Bronchus fibroblast of lung (primary cell): ENCODE results near the gene CFAP300.

DNA sequence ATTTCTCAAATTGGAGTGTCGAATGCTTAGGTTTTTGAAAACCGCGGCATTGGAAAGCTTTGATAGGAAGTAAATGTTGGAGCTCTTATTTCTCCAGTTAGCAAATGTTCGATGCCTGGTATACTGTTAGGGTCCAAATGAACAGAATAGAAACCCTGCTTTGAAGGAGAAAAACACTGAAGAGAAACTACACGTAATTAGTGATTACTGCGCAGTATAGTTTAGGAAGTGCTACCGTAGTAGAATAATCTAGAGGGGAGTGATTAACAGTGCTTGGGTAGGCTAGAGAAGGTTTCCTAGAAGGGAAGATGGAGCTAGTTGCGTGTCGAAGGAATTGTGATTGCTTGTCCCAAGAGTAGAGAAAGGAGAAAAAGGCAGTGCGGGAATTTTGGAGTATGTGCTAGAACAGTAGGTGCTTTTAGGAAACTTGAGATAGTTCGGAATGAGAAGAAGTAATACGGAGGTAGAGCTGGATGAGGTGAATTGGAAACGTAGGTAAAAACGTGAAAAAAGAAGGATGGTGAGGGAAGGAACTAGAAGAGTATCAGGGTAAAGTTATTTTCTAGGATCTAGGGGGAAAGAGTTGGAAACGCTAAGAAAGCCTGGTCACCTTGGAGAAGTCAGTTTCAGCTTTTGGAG, 1.2 kb downstream of the CEP57 start:
- RAMPAGE, long total RNA: no peak

DNA sequence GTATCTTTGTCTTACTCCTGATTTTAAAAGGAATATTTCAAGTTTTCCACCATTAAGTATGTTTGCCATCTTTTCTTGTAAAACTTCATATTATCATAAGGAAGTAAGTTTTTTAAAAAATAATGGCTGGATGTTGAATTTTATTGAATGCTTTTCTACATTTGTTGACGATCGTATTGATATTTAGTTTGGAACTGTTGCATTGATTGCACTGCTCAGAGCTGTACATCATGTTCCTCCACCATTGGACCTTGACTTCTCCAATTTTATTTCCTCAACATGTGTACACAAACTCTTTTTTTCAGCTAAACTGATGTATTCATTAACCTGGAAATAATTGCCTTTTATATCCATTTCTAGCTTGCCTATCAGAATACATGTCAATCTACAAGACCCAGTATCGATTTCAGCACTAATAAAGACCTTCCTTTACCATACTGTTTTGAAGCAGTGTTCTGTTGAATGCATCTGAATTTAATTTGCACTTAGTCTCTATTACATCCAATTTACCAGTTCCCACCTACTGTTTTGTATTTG, 5.3 kb downstream of the CEP57 start:
- RAMPAGE, long total RNA: no peak

DNA sequence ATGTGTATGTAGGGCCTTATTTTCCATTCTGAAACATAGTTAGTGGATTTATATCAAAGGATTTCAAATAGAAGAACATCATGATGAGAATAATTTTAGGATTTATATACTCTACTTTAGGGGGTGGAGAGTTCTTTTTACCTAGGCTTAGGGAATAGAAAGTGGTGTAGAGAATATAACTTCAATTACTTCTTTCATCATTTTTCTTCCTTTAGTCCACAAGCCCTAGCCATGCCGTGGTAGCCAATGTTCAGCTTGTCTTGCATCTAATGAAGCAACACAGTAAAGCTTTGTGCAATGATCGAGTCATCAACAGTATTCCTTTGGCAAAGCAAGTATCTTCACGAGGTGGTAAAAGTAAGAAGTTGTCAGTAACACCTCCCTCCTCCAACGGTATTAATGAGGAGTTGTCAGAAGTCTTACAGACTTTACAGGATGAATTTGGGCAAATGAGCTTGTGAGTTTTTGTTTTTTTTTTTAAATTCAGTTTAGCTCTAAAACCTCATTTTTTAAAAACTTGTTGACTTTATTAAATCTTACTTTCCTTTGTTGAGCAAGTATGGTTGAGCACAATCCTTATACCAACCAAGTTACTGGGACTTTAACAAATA, 37.4 kb downstream of the CEP57 start:
- RAMPAGE, long total RNA: no peak

DNA sequence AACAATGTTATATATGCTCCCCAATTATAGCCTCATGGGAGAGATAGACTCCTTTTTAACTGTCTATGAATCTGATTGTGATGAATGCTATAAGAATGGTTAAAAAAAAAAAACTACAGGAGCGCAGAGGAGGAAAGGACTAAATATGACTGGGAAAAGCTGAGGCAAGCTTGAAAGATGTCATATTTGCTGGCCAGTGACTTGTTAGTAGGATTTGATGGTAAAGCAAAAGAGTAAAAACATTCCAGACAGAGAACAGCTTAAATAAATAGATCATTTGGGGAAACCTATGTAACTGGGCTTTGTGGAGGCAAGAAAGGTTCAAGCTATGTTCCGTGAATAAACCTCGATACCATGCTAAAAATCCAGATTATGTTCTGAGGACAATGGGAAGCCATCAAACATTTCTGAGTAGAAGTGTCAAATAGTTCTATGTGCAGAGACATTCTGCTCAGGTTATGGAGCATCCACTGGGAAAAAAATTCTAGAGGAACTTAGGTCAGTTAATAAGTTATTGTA, 24.3 kb downstream of the MTMR2 start:
- RAMPAGE, long total RNA: no peak

- RAMPAGE, long total RNA: no peak
These were observed 23.1 kb downstream of the MTMR2 start for GRCh38 chr11:95900754-95901205.

- RAMPAGE, long total RNA: no peak
These were observed 1.1 kb upstream of the MTMR2 start for GRCh38 chr11:95924803-95925675.

- RAMPAGE, long total RNA: no peak
These were observed 92.1 kb upstream of the MTMR2 start for GRCh38 chr11:96016068-96016305.

GRCh38 chr11:96016306-96016700, 92.4 kb upstream of the MTMR2 start:
- RAMPAGE, long total RNA: no peak

- RAMPAGE, long total RNA: no peak
These were observed 133.9 kb upstream of the MTMR2 start for GRCh38 chr11:96057779-96058284.

GRCh38 chr11:96143381-96143918, 199.5 kb downstream of the MAML2 start:
- RAMPAGE, long total RNA: no peak

GRCh38 chr11:96151544-96152104, 191.4 kb downstream of the MAML2 start:
- RAMPAGE, long total RNA: no peak

DNA sequence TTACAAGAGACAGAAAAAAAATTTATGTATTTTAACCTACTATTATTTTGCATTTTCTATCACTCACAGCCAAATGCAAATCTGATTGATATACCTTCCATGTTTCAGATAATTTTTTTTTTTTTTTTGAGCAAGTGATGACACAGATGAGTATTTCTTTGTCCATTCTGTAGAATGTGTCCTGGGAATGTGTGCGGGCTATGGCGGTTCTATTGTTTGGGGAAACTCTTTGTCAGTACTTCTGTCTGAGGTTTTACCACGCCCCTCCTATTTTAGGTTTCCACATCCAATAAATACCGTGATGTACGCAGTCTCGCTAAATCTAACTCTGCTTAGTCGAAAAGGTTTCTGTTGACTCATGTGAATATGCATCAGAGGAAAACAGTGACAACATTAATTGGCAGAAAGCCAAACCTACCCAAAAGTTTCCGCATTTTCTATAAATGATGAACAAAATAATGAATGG, 143.6 kb downstream of the MAML2 start:
- RAMPAGE, long total RNA: no peak

GRCh38 chr11:96204581-96205377, 138.2 kb downstream of the MAML2 start:
- RAMPAGE, long total RNA: no peak

DNA sequence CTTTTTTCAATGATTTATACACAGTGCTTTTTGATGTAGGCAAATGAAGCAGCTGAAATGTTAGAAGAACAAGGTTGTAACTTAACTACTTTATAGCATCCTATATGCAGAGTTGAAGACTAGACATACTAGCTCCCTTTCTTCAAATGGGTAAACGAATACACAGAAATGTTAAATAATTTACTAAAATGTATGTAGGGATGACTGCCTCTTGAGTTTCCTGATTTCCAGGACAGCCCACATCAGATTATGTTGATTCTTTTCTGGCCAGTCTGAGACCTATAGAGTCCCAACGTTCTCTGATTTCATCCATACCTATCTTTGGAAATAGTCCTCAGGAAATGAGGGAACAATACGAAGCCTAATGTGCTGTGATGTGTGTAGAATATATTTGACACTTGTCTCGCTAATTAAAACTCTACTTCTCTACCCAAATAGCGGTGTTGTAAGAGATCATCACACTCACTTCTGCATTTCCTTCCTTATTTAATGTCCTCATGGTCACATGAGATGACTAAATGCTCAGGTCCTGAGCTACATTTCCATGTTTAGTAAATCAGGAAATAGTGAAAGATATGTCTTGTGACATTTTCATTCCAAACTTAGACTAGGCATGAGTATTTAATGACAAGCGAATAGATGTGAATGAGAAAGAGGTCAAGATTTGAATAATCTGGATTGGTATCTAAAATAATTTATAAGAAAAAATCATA, 112.4 kb downstream of the MAML2 start:
- RAMPAGE, long total RNA: no peak

DNA sequence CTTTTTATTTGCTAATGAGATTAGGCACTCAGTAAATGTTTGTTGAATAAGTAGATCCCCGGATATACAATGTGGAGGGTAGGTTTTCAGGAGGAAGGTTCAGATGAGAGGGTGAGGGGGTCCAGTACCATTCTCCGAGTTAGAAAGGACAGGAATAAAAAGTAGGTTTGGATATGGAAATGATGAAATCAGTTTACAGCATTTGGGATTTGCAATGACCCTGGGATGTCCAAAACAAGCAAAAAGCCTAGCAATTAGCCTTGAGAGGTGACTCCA, 101.5 kb upstream of the ARHGAP42 start:
- RAMPAGE, long total RNA: no peak

DNA sequence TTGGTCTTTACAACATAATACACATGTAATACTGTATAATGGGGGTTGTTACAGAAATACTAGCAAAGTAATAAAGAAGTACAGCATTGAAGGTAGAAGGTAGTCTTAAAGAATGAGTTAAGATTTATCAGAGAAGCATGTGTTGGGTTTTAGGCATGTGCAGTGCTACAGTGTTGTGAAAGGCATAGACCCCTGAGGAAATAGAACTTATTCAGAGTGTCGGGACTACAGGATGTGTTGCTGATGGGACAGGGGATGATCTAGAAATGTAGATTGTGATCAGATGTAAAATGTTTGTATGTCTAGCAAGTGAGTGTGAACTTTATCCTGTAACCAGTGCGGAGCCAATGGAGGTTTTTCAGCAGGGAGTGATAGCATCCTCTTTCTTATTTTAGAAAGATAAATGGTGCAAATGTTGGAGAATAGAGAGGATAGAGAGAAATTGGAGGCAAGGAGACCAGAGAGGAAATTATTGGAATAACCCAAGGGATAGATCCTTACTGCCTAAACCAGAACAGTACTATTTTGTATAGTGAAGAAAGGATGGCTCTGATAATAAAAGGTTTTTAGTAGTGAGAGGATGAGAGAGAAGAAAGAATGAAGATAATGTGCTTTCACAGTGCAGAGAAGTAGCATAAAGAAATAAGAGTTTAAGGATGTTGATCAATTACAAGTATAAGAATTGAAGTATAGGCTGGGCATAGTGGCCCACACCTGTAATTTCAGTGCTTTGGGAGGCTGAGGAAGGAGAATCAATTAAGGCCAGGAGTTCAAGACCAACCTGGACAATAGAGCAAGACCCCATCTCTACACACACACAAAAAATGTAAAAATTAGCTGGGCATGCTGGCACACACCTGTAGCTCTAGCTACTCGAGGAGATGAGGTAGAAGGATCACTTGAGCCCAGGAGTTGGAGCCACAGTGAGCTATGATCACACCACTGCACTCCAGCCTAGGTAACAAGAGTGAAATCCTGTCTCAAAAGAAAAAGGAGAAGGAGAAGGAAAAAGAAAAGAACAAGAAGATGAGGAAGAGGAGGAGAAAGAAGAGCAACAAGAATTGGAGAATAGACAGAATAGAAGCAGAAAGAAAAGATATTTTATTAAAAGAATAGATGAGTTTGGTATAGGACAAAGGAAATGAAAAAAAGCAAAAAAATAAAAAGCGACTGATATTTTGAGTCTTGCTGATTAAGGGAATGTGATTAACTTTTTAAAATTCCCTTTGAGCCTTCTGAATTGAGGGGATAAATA, 34.6 kb upstream of the ANGPTL5 start:
- RAMPAGE, long total RNA: no peak

DNA sequence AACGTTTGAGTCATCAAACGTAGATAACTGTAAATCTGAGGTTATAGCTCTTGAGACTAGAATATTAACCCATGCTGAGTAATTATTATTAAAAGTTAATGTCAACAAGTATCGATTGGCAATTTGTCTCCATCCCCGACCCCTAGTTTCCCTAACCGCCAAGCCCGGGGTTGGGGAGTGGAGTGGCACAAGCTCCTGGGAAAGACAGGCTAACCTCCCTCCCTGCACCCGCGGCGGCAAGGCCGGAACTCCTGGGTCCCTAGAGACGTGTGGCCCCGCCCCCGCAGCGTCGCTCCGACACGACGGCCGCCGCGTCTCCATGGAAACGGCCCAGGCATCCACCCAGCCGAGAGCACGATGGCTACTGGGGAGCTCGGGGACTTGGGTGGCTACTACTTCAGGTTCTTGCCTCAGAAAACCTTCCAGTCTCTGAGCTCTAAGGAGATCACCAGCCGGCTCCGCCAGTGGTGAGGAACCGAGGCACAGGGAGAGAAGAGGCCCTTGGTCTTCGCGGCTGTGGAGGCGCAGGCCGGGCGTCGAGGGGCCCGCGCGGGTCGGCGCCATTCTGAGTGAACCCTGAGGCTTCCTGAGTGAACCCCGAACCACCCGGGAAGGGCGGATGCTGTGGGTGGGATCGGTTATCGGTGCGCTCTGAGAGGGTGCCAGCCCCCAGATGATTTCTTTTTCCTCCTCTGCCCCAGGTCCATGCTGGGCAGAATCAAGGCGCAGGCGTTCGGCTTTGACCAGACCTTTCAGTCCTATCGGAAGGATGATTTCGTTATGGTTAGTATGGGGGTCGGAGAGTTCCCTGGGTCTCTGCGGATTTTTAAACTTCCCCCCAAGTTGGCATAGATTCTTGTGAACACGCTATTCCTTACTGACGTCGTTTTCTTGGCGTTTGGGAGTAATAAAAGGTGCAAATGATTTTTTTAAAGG, at the start of gene CFAP300:
TSS of gene CFAP300 (plus strand) at position 324 of the 936 bp plus-strand sequence.
- RAMPAGE, long total RNA: start-site peak on the plus strand centred at position 324 of the sequence, 55 bp wide, 289 and 123 reads in 2 replicates

DNA sequence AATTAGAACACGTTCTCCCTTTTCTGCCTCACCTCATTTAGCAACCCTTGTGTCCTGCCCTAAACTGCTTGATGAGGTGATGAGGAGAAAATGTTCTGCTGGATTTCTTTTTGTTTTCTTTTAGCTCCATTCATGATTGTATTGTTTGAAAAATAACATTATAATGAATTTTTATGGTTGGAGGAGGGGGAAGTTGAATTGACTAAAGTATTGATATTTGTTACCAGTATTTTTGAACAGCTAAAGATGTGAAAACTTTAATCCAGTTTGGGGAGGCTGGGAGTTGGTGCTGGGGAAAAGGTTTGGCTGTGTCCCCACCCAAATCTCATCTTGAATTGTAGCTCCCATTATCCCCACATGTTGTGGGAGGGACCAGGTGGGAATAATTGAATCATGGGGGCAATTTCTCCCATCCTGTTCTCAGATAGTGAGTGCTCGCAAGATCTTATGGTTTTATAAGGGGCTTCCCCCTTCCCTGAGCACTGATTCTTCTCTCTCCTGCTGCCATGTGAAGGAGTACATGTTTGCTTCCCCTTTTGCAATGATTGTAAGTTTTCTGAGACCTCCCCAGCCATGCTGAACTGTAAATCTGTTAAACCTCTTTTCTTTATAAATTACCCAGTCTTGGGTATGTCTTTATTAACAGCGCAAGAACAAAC, 85.1 kb downstream of the YAP1 start:
- RAMPAGE, long total RNA: no peak

- RAMPAGE, long total RNA: no peak
These were observed 95.6 kb upstream of the BIRC3 start for GRCh38 chr11:102221565-102222242.

GRCh38 chr11:102307225-102307689, 10.0 kb upstream of the BIRC3 start:
- RAMPAGE, long total RNA: no peak